Skin of body (tissue), 2 donors: ENCODE data around the genes IFT81, ATP2A2 and PHETA1.

GRCh38 chr12:109967418-109968021, 28.6 kb downstream of the GIT2 start:
- RAMPAGE, long total RNA = no peak

- RAMPAGE, long total RNA = no peak
Measured at GRCh38 chr12:109983271-109984145, 12.7 kb downstream of the GIT2 start.

GRCh38 chr12:110000525-110000956, 1.3 kb downstream of the ANKRD13A start:
- RAMPAGE, long total RNA = no peak

GRCh38 chr12:110090823-110091866, 33.0 kb upstream of the IFT81 start:
- RAMPAGE, long total RNA = no peak

DNA sequence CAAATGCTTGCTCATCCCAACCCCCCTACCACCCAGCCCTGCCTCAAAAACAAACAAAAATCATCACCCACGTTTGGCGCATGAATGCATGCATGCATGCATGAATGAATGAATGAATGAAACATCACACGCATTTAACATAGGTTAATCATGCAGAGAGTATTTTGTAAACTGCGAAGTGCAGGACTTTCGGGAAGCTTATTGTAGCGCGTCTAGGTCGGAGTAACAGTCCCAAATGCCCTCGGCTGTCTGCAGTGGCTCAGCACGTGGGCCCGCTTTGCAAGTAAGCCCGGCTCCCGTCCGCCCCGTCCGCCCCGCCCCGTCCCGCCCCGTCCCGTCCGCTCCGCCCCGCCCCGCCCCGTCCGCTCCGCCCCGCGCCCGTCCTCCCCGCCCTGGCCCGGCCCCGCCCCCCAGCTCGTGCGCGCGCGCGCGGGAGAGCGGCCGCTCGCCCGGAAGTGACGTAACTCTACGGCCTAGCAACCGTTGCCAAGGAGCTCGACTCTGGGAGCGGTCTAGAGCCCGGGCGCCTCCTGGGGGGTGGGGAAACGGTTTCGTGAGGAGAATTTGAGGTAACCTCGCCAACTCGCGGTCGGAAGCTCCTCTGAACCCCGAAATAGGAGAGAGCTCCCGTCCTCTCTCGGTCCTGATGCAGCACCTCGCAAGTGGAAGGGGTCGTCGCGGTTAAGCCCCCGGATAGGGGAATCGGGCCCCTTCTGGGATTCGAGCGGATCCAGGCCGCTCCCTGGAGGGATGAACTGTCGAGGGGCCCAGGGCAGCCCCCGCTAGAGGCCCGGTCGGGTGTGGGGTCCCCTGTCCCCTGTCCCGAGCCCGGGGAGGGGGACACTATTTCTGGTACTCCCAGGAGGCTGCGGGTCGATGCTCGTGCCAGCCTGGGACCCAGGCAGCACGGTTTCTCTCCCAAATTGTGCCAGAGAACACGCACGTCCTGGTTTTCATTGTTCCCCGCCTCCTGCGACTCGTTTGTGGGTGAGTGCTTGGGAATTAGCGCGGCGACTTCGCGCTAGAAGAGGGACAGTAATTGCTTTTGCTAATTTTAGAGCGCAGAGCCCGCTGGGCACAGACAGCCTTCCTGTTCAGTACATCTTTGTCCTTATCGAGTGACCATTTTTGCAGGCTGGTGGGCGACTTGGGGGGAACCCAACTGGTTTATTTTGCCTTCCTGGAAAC, at the start of gene IFT81:
IFT81 (plus strand) TSS at position 483 of the 1,188 bp plus-strand sequence.
- RAMPAGE, long total RNA = no peak

DNA sequence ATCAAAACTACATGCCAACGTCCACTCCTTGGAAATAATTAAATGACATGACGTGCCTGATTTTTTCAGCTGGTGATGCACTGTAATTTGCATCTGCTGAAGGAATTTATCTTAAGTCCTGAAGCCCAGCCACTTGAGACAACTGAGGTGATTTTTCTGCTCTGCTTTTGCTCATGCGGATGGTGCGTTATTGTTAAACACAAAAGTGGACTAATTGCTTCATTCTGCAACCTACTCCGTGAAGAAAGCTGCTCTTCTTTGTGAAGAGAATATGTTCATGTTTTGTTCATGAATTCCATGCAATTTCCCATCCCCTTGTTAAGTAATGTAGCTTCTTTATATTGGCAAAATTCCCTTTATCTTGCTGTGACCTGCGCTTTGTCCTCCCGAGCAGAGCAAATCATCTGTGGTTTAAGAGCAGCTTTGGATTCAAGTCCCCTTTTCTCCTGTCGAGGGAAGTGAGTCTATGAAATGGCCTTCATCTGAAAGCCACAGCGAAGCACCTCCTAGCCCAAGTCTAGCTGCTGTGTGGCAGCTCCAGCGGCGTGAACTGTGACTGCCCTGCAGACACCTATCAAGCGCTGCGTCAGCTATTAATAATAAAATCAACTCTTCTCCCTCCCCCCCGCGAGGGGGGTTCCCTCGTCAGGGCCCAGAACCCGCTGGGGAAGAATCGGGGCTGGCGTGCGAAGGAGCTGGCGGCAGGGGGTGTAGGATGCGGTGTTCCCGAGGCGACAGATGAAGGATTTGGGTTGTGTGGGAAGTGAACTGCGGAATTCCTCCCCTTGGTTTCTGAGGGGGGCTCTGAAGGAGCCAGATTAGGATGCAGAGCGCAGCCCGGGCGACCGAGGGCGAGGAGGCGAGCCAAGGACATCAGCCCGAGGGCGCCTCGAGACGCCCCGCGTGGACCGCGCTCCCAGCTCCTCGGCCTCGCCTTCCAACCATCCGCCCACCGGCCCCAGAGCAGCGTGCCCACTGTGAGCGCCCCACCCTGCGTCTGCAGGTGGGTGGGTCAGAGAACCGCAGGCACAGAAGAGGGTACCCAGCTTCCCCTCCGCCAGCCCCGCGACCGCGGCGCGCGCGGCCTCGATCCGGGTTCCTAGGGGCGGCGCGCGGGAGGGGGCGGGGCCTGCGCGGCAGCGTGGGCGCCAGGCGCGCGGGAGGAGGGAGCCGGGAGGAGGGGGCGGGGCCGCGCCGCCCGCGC, 683 bp upstream of the ATP2A2 start:
- RAMPAGE, long total RNA = no peak

DNA sequence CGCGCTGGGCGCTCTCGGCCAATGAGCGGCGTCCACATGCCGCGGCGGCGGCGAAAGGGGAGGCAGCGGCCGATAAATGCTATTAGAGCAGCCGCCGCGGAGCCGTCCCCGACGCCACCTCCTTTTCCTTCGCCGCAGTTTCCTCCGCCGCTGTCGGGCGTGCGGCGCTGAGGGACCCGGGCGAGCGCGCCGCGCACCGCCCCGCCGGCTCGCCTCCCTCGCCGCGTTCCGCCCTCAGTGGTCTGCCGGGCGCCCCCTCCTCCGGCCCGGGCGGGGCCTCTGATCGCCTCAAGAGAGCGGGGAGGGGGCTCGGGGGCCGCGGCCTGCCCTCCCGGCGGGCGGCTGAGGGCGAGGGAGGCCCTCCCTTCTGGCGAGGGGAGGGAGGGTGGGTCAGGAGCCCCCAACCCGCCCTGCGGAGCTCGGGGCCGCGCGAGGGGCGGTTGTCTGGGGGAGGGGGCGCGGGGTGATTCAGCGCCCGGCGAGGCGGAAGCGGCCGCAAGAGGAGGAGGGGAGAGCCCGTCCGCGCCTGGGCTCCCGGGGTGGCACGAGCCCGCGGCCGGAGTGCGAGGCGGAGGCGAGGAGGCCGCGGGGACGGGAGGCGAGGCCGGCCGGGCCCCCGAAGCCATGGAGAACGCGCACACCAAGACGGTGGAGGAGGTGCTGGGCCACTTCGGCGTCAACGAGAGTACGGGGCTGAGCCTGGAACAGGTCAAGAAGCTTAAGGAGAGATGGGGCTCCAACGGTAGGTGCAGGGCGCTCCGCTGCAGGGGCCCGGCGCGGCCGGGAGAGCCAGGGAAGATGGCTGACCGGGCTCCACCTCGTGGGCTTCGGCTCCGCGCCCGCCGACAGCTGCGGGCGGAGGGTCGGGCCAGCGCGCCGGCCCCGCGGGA, at the start of gene ATP2A2:
ATP2A2 (plus strand) TSS at position 82 of the 890 bp plus-strand sequence.
- RAMPAGE, long total RNA = no peak

DNA sequence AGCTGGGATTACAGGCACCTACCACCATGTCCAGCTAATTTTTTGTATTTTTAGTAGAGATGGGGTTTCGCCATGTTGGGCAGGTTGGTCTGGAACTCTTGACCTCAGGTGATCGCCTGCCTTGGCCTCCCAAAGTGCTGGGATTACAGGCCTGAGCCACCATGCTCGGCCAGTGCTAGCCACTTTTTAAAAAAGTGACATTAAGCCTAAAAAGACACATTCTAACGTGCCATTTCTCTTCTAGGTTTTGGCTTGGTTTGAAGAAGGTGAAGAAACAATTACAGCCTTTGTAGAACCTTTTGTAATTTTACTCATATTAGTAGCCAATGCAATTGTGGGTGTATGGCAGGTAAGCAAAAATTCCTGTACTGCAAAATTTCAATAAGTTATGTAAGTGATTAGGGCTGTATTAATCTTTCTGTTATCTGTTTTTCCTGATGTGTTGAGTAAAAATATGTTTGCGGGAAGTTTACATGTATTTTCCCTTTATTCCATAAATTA, 10.8 kb downstream of the ATP2A2 start:
- RAMPAGE, long total RNA = no peak

DNA sequence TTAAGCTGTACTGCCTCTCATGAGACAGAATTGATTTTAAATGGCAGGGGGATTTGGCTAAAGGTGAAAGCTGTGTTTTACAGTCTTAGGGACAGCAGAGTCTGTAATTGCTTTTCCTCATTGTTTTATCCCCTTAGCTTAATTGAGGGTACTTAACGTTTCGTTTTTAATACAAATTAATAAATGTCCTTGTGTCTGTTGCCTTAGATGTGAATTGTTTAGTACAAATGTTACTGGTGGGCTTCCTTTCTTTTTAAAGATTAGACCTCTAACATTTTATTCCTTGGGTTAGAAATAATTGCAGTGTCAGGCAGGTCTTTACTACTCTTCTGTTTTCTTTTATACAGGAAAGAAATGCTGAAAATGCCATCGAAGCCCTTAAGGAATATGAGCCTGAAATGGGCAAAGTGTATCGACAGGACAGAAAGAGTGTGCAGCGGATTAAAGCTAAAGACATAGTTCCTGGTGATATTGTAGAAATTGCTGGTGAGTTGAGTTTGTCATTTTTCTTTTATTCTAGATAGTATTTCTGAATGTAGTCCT, 15.3 kb downstream of the ATP2A2 start:
- RAMPAGE, long total RNA = no peak

DNA sequence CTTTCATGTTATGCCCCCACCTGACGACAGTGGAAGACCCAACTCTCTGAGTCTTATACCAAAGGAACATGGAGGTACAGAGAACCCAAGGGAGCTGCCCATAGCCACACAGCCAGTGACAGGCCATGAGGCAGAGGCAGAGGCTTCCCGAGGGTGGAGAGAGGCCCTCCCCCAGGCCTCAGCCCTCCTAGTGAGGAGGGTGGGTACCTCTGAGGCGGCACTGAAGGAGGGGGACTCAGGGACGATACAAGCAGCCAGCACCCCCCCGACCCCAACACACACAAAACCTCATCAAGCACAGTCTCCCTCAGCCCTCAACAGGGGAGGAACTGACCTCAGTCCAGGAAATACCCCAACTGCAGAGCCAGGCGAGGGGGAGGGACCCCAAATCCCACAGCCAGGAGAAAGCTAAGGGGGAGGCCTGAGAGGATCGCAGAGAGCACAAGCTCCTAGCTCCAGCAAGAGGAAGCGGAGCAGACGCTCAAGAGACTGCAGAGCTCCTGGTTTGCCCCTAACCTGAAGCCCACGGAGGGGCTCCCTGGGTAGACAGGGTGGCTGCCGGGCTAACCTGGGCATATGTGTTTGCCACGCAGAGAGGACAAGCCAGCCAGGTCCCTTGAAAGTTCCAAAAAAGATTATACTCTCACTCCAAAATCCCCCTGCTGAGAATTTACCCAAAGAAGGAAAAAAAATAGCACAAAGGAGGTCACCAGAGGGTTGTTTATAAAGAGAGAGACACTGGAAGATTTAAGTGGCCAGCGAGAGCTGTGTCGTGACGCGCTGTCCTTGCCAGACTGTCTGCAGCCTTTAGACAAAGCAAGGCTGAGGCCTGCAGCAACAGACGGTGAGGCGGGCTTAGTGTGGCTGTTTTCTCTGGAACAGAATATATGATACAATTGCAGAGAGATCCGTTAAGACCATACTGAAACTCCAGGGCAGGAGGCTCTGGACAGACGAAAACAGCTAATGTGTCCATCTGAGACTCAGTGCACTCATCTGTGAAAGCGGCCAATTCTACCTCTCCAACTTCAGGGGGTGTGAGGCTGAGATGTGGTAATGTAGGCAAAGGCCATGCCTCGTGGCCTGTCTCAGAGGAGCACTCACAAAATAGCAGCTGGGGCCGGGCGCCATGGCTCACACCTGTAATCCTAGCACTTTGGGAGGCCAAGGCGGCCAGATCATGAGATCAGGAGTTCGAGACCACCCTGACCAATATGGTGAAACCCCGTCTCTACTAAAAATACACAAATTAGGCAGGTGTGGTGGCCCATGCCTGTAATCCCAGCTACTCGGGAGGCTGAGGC, 36.5 kb downstream of the ANAPC7 start:
- RAMPAGE, long total RNA = no peak

GRCh38 chr12:110581943-110582221, 1.2 kb downstream of the PPTC7 start:
- RAMPAGE, long total RNA = no peak

- RAMPAGE, long total RNA = no peak
Measured at GRCh38 chr12:110743436-110744547, 1.1 kb upstream of the PPP1CC start.

GRCh38 chr12:110862121-110862846, 15.5 kb downstream of the CCDC63 start:
- RAMPAGE, long total RNA = no peak

GRCh38 chr12:110928690-110928878, 8.2 kb upstream of the MYL2 start:
- RAMPAGE, long total RNA = no peak

- RAMPAGE, long total RNA = no peak
Measured at GRCh38 chr12:110957617-110958086, 37.3 kb upstream of the MYL2 start.

- RAMPAGE, long total RNA = no peak
Measured at GRCh38 chr12:111033669-111034039, 311 bp upstream of the CUX2 start.

- RAMPAGE, long total RNA = no peak
Measured at GRCh38 chr12:111034579-111035329, 789 bp downstream of the CUX2 start.

- RAMPAGE, long total RNA = no peak
Measured at GRCh38 chr12:111368866-111369332, at the start of gene PHETA1. Gene PHETA1, minus strand, starts transcription at chr12:111369095.

- RAMPAGE, long total RNA = no peak
Measured at GRCh38 chr12:111369578-111370268, 828 bp upstream of the PHETA1 start.

- RAMPAGE, long total RNA = no peak
Measured at GRCh38 chr12:111399319-111399640, 6.4 kb upstream of the SH2B3 start.